SP-49 (cell line): ENCODE results near the gene SYT10.

DNA sequence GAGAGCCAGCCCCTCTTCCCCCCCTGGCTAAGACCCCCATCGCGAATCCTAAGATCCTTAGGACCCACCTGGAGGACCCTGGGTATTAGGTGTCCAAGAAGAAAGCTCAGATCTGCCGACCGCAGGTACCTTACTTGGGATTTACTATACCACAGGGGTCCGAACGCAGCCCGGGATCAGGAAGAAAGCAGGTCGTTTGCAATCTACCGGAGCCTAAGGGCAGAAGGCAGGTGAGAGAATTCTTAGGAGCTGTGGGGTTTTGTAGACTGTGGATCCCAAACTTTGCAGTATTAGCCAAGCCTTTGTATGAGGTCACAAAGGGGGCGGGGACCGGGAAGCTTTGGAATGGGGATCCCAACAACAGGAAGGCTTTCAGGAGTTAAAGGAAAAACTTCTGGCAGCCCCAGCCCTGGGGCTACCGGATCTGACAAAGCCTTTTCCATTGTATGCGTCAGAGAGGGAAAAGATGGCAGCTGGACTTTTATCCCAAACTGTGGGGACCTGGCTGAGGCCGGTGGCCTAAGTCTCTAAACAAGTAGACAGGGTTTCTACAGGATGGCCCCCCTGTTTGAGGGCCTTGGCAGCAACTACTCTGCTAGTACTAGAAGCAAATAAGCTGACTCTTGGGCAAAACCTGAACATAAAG lies 47.5 kb downstream of the DDX11 start:
- PRO-cap, result no peak

DNA sequence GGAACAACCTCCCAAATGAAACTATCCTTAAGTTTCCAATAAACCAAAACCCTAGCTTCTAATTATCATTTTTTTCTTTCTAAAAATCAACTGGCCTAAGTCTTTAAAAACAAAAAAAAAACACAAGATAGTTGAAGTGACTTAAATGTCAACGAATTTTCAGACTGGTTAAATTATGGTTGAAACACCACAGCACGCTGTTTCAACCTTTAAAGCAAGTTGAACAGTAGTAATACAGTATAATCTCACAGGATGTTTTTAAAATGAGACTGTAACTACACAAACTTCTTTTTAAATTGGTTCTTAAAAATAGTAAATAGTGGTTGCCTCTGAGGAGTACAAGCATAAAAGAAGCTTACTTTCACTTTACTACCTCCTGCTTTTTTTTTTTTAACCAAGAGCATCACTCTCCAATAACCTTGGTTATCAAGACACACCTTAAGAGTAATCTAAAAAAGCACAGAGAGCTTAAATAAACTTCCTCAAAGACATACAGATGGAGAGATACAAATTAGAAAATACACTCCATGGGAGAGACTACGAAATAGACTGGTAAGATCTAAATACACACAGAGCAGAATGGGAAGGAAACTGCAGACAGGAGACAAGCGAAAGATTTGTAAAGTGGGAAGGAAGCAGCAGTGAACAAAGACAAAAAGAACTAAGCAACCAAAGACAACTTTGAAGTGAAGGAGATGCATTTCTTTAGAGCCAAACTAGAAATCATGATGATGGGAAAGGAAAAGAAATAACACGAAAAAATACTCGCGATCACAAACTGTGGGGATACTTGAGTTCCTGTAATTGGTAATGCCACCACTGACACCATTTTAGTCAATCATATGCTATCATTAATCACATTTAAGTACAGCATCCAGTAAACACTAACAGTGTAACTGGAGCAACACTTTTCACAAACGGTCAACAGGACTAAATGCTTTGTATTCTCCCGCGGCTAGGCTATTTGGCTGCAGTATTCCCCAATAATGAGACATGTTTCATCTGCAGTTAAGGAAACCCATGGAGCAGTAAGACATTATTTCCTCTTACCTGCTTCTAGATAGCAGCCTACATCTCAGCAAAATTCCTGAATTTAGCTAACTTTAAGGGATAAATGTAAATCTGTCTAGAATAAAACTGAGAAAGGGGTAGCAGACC lies 8.3 kb downstream of the SINHCAF start:
- PRO-cap, result no peak

DNA sequence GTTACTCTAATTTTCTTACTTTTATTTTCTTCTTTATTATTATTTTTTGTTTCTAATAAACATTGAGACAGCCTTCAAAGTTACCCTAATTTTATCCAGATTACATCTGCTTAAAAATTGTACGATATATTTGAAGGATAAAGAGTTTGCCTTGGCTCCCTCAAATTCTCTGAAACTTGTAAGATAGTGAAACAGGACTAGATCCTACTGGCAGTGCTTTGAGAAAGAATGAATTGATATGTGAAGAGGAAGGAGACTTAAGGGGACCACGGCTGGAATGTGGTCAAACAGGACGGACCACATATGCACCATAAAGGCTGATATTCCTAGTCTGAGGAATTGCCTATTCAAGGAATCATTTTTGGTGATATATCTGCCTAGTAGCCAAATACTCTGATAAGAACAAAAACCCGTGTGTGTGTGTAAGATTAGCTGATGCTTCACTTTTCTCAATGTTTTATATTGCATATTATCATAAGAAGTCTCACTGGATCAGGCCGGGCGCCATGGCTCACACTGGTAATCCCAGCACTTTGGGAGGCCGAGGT lies 14.3 kb upstream of the SINHCAF start:
- PRO-cap, result no peak

DNA sequence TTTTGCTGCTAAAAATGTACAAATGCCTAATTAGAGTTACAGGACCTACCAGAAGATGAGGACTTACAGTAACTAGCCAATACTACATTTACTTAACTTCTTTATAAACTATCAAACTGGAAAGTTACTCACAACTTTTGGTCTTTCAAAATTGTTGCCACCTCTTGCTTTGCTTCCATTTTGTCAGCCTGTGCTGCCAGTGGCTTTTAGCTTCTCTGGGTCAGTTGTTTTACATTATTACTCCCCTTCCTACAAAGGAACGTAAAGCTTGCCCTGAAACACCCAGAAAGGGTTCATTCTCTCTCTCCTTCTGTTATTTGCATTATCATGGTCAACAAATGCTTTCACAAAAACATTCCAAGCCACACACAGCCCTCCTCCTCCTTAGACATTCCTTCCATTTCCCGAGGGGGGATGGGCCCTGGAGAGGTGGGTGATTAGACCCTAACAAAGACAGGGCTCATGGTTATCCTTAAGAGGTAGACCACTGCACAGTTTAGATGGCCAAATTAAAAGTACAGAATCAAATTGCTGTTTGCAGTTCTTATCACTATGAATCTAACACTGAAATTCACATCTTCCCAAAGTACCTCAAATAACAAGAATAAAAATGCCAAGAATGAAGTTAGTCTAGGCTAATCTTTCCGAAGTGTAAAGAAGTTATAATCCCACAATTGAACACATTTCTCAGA lies 60.4 kb upstream of the SINHCAF start:
- PRO-cap, result no peak

DNA sequence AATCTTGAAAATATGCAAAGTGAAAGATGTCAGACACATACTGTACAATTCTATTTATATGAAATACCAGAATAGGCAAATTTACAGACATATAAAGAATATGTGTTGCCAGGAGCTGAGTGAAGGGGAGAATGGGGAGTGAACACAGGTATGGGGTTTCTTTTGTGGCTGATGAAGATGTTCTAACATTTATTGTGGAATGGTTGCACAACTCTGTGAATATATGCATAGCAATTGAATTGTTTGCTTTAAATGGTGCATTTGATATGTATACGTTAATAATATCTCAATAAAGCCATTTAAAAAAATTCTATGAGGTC lies 65.6 kb downstream of the DENND5B start:
- PRO-cap, result no peak

- PRO-cap, result bidirectional peak, plus-strand start at chr12:31590011, minus-strand start at chr12:31589846
These were observed 966 bp downstream of the DENND5B start for GRCh38 chr12:31589675-31590664.

DNA sequence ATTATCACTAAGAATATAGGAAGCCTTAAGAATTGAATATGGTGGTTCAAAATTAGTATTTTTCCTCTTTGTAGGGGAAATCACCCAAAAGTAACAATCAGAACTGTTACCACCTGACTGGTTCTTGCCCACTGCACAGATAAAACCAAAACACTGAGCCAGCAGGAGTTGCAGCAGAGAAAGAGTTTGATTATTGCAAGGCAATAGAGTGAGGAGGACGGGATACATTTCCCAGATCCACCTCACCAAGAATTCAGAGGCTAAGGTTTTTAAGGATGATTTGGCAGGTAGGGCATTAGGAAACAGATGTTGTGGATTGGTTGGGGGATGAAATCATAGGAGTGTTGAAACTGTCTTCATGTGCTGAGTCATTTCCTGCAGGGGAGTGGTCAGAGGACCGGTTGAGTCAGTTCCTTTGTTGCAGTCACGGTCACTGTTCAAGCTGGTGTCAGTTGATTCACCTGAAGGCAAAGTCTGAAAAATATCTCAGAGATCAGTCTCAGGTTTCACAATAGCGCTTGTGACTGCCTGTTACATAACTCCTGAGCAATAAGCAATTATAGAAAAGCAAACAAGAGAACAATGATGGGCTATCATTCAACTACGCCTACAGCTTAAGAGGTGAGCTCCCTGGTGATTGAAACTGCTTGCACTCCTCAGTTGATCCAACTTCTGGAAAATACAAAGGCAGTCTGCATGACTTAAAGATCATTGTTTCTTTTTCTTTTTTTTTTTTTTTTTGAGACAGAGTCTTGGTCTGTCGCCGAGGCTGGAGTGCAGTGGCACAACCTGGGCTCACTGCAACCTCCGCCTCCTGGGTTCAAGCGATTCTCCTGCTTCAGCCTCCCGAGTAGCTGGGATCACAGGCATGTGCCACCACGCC lies 20.4 kb upstream of the AMN1 start:
- PRO-cap, result no peak

DNA sequence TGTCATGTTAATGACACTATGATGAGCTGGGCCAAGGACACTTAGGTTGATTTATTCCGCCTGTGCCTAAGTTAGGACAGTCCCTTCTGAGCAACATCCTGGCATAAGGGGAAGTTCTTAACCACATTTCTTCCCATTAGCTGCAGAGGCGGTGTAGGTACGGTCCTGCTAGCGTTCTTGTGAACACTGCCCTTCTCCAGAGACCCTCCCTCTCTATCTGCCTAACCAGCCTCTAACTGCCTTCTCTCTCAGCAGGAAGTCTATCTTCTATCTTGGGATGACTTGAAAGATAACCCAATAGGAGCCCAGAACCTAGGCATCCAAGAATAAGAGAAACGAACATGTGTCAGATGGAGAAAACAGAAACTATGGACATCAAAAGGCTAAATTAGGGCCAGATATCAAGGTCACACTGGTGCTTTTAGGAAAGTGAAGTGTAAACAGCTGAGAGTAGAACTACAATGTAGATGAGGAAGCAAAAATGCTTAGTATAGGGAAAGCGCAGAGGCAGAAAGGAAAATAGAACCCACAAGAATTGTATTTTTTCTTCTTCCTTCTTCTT lies 41.0 kb upstream of the H3-5 start:
- PRO-cap, result no peak

GRCh38 chr12:31940416-31940747 lies 18.8 kb upstream of the RESF1 start:
- PRO-cap, result no peak

- PRO-cap, result no peak
These were observed 952 bp upstream of the RESF1 start for GRCh38 chr12:31958248-31958677.

- PRO-cap, result no peak
These were observed 51.5 kb downstream of the FGD4 start for GRCh38 chr12:32450862-32451194.

- PRO-cap, result no peak
These were observed 55.6 kb downstream of the FGD4 start for GRCh38 chr12:32454860-32455481.

- PRO-cap, result no peak
These were observed 98.4 kb downstream of the FGD4 start for GRCh38 chr12:32497762-32498132.

- PRO-cap, result no peak
These were observed 133.1 kb downstream of the FGD4 start for GRCh38 chr12:32532462-32532815.

DNA sequence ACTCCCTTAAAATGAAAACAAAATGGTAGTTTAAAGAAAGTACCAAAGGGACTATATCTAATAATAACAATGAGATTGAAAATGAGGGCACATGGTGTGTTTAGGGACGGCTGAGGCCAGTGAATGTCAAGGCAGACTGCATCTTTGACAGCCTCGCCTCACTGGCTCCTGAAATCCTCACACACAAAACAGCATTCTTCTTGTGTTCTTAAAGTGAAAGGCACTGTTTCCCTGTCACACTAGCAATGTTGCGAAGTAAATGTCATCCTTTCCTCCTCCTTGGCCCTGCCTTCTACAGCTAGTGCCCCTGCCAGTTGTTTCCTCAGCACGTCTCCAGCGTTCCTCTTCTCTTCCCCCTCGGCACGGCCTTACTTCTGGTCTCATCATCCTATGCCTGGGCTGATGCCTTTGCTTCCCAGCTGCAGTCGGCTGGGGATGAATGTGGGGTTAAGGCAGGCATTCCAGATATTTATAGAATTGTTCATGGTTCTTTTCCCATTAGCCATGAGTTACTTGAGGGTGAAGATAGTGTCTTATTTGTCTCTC lies 129.4 kb upstream of the DNM1L start:
- PRO-cap, result no peak

- PRO-cap, result no peak
These were observed 90.9 kb upstream of the DNM1L start for GRCh38 chr12:32588089-32588698.

GRCh38 chr12:33439395-33440398 lies at the start of gene SYT10:
Gene SYT10, minus strand, starts transcription at chr12:33439819.
- PRO-cap, result no peak

DNA sequence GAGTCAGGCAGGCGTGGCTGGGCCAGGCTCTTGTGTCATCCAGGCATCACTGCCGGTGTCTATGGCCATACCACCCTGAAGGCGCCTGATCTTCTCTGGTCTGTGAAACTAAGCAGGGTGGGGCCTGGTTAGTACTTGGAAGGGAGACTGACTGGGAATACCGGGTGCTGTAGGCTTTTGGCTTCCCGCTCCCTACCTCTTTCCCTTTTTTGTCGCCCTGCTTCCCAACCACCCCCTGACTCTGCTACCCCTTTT lies 183.3 kb downstream of the ALG10 start:
- PRO-cap, result no peak

DNA sequence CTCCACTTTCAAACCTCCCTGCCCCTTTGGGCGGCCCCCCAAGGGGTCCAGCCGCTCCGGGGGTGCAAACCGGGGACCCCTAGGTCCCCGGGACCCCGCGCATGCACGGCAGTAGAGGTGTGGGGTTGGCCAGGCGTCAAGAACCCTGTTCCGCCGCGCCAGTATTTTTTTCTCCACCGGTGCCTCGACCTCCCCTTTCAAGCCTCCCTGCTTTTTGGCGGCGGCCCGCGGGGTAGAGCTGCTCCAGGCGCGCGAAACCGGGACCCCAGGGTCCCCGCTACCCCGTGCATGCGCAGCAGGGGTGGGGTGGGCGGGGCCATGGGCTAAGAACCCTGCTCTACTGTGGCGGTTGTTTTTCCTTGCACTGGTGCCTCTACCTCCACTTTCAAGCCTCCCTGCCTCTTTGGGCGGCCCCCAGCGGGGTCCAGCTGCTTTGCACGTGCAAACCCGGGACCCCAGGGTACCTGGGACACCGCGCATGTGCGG lies 326.5 kb downstream of the ALG10 start:
- PRO-cap, result no peak

GRCh38 chr12:37907817-37908237 lies 408.7 kb upstream of the ALG10B start:
- PRO-cap, result no peak